Vermiform appendix (tissue), 1 donor: Measurements from ENCODE around the genes CD2, TTF2 and TENT5C.

DNA sequence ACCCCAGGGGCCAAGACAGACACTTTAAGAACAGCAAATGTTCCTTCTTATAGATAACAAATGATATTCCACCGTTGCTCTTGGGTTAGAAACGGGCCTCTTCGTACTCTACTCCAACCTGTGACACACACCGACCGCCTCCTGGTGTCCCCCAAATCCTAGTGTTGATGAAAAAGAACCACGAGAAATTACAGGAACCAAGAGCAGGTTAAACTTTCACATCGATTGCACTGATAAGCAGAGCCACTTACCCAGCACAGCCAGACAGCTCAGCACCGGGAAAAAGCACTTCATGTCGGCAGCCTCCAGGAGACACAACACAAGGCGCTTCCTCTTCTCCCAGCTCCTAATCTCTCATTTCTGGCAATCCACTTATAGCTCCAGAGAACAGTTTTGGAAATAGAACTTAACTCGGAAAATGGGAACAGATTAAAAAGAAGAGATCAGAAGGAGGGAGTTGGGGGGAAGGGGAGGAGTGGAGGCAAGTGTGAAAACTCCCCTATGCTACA lies 1.4 kb downstream of the IGSF3 start:
- PRO-cap = no peak

DNA sequence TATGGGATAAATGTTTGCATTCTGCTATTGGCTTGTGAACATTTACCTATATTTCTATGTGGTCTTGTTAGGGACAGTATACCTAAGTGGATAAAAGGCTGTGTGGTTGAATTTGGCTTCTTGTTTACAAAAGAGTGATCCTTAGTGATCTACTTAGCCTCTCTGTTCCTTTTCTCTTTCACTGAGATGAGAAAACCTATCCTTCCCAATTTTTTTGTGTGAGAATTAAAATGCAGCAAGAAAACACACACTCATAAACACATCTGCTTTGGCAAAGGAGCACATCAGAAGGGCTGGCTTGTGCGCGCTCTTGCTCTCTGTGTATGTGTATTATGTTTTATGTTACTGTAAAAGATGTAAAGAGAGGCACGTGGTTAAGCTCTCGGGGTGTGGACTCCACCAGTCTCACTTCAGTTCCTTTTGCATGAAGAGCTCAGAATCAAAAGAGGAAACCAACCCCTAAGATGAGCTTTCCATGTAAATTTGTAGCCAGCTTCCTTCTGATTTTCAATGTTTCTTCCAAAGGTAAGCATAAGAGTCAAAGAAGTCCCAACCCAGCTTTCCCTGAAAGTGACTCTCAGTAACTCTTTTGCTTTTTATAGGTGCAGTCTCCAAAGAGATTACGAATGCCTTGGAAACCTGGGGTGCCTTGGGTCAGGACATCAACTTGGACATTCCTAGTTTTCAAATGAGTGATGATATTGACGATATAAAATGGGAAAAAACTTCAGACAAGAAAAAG lies at the start of gene CD2:
CD2 (plus strand) TSS at position 402 of the 742 bp plus-strand sequence.
- PRO-cap = bidirectional peak, plus-strand start at position 436 of the sequence, minus-strand start at position 325 of the sequence

DNA sequence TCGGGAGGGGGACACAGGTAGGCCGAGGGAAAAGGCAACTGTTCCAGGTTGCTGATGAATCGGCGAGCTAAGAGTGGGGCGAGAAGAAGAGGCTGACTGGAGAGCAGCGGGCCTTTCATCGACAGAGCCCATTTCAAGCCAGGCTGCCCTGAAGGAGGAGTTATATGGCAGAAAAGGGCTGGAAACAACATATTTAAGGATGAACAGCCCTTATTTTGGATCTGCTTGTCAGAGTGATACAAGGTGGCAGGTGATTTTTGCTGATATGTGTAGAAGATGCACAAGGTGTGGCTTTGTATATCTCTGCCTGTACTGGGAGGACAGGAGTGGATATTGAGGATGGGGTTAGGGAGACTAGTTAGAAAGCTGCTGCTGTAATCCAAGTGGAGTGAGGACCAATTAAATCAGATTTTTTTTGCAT lies 1.0 kb downstream of the CD2 start:
- PRO-cap = no peak

DNA sequence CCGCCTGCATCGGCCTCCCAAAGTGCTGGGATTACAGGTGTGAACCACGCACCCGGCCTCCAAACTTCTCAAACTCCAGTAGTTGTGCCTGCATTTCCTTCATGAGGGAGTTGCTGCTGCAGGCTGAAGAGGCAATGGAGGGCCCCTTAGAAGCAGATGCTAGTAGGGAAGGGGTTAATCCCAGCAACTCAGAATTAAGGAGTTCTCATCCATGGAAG lies 2.9 kb downstream of the CD2 start:
- PRO-cap = no peak

GRCh38 chr1:116847668-116848082 lies 62.0 kb upstream of the PTGFRN start:
- PRO-cap = no peak

DNA sequence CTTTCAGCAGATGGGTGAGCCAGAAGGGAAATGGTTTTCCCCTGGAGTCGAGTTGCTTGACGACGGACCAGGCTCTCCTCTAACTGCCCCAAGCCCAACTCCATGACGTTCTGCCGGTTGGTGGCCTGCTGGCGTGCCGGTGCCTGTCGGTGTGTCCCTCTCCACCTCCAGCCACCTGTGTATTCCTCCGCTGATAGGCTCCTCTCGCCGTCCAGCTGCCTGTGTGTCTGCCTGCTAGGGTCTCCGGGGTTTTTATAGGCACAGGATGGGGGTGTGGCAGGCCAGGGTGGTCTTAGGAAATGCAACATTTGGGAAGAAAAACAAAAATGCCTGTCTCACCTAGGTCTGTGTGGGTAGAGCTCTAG lies 34.3 kb upstream of the PTGFRN start:
- PRO-cap = no peak

DNA sequence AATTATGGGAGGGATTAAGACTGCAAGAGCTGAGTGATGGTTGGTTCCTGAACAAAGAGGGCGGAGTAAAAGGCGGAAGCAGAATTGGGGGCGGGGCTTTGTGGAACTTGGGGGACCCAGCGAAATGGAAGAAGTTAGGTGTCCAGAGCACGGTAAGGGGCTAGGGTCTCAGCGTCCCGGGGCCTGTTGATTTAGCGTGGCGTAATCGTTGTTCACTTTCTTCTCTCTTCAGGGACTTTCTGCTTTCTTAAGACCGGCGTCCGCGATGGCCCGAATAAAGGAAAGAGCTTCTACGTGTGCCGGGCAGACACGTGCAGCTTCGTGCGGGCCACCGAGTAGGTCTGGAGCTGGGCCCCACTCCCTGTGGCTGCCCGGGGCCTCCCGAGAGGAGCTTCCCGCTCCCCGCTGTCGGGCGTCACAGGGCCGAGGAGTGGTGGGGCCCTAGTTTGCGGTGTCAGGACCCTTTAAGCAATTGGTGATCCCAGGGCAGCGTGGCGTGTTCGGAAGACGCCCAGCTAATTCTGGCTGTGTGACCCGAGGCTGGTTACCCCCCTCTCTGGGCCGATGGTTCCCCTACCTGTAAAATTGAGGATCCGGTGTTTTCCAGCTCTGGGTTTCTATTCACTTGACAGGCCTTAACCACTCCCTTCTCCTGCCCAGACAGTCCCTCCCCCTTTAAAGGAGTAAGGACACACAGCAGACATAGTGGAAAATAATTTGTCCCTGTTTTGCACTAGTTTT lies at the start of gene TTF2:
TTF2 (plus strand) TSS at position 104 of the 741 bp plus-strand sequence.
- PRO-cap = bidirectional peak, plus-strand start at position 117 of the sequence, minus-strand start outside the sequence

DNA sequence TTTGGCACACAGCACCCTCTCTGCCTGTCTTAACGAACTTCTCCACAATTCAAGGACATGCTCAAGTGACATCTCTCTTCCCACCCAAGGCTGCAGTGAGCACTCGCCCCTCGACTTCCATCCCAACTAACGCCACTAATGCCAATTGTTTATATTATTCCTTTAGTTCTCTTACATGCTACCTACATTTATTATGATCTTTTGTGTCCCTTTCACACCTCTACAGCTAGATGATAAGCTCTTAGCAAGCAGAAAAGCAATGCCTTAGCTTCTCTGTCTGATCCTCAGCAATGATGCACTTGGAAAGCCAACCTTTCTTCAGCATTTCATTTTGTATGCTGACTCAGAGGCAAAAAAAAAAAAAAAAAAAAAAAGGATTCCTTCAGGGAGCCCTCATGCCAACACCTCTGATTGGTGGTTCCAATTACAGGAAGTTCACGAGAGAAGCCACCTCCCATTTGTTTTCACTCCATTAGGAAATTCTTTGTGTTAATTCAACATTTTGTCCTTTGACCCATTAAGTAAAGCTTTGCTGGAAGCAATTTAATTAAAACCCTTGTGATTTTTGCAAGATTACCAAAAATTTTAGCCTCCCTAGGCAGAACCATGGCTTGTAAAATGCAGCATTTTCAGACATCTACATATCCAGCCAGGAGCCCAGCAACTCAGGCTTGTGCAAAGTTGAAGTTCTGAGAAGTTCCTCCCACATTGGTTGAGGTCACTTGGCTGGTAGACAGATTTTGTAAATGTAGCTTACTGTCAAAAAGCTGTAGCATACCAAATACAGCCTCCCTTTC lies 27.0 kb upstream of the VTCN1 start:
- PRO-cap = no peak

- PRO-cap = no peak
Measured at GRCh38 chr1:117358427-117358849, 8.8 kb upstream of the MAN1A2 start.

DNA sequence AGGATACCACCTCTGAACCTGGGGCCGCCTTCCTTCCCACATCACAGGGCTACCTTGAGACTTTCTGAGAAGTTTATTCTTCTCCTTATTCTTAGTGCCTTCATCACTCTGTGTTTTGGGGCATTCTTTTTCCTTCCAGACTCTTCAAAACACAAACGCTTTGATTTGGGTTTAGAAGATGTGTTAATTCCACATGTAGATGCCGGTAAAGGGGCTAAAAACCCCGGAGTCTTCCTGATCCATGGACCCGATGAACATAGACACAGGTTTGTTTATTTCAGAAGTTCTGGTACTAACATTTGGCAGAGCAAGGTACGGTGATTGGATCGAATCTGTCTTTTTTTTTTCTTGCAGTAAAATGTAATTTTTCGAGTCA lies 959 bp downstream of the MAN1A2 start:
- PRO-cap = no peak

GRCh38 chr1:117605873-117606375 lies at the start of gene TENT5C:
TSS of gene TENT5C (plus strand) at chr1:117606048.
- PRO-cap = bidirectional peak, plus-strand start at chr1:117606053, minus-strand start at chr1:117605759

GRCh38 chr1:117735041-117735487 lies 129.2 kb downstream of the TENT5C start:
- PRO-cap = no peak

DNA sequence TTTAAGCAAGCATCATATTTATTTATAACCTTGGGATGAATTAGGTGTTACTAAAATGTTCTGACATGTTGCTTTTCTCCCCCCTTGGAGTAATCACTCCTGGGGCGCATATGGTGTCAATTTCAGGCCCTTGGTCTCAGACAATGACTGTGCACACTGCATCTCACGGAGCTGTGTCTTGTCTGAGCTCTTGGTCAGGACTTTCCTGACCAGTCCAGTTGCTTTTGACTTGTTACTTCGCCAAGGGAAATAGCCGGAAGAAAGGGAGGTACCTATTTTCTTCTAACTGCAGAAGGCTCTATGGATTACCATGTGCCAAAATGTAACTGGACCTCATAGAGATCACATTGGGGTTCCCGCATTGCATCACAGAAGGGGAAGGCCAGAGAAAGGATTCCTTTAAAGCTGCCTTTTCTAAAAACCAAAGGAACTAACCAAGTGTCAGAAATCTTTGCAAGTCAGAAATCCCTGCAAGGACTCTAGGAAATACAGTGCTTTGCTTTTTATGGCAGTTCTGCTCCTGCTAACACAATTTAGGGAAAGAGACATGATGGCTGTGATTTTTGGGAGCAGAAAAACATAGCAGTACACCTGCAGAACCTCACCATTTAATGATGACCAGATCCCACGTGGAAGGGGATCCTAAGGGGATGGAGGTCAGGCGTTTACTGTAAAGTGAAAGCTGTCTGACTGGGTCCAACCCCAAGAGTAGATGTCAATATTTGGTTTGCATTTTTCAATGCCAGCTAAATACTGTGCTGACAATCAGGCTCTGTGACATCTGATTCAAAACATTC lies 68.5 kb downstream of the SPAG17 start:
- PRO-cap = no peak

GRCh38 chr1:119294701-119295170 lies 73.8 kb upstream of the HAO2 start:
- PRO-cap = no peak

GRCh38 chr1:119341228-119342004 lies 27.2 kb upstream of the HAO2 start:
- PRO-cap = no peak

DNA sequence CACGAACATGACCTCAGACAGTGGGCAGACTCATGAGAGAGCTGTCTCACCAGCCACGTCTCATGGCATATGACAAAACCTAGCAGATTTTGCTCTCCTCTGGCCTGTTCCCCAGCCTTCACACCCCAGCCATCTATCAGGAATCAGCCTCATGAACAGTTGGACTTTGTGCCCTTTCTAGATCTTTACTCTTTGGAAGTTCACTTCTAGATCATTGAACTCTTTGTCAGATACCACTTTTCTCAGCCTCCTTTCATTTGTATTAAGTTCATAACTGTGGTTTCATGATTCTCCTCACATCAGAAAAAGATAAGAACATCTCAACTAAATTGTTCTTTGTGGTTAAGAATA lies 14.2 kb upstream of the HSD3B1 start:
- PRO-cap = no peak

DNA sequence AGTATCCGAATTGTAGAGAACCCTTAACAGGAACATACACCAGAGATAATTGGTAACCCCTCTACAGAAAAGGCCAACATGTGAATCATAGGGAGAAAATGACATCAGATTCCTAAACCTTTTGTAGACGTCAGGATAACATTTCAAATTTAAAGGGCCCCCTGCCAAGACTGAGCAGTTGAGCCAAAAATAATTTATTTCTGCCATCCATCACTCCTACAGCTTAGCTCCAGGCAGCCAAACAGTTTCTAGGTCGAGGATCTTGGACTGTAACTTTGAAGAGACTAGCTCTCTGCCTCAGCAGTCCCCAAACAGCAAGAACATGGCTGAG lies 21.2 kb downstream of the ZNF697 start:
- PRO-cap = no peak

DNA sequence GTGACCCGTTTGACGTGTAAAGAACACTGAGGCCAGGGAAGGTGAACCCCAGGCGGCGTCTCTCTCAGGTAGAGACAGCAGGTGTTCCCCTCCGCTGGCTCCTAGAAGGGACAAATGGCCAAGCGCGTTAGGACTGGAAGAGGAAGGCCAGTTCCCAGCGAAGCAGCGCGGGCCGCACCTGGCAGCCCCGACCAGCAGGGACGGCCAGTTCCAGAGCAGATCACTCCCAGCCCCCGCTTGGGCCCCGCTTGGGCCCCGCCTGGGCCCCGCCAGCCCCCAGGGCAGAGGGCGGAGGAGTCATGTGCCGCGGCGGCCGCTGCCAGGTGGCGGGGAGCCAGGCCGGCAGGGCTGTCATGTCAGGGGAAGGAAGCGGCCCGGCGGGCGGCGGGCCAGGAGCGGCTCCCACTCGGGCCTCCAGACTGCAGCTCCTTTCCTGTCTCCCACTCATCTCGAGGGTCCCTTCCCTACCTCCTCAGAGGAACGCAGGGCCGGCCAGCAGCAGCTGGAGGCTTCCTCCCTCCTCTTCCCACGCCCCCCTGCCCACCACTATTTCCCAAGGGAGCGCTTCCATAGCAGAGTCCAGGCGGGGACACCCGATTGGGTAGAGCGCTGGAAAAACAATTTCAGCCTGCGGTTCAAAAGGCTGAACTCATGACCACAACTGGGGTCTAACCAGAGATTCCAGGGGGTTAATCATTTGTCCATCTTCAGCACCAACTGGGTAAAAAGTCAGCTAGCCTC lies 16.5 kb downstream of the ZNF697 start:
- PRO-cap = no peak

- PRO-cap = no peak
Measured at GRCh38 chr1:119653644-119654099, 5.6 kb upstream of the ZNF697 start.

DNA sequence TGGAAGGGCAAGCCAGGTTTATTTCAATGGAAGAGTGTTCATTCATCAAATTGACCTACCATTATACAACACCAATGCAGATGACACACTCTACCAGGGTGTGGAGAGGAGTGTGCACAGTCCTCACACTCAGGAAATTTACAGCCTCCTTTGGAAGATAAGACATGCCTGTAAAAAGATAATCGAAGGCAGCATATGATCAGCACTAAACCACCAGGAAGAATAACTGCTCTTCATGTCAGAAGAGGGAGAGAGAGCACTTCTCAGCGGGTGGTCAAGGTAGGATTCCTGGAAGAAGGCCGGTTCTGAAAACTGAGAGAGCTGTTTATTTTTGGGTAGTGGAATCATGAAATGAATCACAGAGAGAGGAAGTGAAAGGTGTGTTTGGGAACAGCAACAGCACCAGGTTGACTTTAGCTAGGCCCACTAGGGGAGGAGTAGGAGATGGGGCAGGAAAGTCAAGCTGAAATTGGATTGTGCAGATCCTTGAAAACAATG lies 14.0 kb upstream of the ZNF697 start:
- PRO-cap = no peak